SJSA1 (cell line): Measurements from ENCODE around the genes BIN2 and SMIM41.

DNA sequence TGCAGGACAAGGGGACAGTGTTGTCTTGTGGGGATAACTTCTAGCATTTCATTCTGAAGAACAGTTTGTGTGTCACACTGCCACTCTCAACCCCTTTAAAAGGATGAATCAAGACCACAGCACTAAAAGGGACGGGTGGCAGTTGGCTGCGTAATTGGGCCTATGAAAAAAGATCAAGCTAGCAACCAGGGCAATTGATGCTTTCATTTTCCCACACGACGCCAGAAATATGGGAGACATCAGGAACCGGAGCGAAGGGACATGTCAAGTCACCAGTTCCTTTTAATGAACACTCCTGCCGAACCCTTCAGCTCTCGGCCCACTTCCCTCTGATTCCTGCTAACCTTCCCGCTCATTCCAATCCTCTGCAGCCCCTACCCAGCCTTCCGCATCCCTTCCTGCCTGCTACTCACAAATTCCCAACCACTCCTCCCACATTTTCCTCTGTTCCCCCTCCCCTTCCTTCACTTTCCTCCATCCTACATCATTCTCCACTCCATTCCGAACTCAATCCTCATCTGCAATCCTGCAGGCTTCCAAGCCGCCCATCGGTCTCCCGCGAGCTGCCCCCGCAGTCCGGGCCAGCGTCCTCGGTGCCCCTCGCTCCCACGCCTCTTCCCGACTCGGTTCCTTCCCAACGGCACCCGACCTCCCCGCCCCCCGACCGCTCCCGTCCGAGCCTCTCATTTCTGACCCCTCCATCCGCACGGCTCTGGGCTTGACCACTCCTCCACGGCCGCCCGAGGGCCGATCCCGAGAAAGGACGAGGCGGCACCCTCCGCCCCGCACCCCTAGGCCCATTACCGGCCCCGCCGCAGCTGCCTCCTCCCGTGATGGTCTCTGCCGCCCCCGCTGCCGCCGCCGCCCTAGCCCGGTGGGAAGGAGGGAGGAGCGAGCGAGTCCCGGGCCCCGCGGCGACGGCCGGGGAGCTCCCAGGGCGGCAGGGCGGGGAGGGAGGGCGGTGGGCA is 577 bp downstream of the CSRNP2 start:
- RAMPAGE, long total RNA: no peak

DNA sequence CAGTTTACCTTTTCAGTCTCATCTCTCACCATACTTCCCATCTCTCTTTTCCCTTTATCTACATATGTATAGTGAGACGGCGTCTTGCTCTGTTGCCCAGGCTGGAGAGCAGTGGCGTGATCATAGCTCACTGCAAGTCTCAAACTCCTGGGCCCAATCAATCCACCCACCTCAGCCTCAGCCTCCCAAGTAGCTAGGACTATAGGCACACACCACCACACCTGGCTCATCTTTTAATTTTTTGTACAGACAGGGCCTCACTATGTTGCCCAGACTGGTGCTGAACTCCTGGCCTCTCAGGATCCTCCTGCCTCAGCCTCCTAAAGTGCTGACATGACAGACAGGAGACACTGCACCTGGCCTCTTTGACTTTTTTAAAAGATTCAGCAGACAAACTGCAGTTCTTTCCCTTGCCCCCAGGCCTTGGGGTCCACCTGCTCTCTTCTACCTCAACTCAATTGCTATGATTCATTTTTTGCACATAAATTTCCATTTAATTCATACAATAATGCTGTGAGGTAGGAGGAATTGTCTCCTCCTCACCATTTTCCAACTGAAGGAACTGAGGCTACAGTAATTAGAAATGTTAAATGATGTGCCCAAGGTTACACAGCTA is 33.5 kb downstream of the TFCP2 start:
- RAMPAGE, long total RNA: no peak

DNA sequence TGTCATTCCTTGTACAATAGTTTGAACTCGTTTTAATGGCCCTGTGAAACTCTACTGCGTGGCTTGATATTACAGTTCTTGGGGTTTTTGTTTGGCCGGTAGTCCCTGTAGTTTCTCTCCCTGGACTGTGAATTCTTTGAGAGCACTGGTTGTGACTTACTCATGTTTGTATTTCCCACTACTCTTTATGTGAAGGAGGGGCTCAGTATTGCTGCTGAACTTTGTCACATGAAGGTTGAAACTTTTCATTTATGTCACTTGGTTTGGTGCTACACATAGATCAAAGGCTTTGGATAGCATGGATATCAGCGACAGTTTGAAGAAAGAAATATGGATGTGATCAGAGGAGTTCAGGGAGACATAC is 1.5 kb upstream of the POU6F1 start:
- RAMPAGE, long total RNA: no peak

DNA sequence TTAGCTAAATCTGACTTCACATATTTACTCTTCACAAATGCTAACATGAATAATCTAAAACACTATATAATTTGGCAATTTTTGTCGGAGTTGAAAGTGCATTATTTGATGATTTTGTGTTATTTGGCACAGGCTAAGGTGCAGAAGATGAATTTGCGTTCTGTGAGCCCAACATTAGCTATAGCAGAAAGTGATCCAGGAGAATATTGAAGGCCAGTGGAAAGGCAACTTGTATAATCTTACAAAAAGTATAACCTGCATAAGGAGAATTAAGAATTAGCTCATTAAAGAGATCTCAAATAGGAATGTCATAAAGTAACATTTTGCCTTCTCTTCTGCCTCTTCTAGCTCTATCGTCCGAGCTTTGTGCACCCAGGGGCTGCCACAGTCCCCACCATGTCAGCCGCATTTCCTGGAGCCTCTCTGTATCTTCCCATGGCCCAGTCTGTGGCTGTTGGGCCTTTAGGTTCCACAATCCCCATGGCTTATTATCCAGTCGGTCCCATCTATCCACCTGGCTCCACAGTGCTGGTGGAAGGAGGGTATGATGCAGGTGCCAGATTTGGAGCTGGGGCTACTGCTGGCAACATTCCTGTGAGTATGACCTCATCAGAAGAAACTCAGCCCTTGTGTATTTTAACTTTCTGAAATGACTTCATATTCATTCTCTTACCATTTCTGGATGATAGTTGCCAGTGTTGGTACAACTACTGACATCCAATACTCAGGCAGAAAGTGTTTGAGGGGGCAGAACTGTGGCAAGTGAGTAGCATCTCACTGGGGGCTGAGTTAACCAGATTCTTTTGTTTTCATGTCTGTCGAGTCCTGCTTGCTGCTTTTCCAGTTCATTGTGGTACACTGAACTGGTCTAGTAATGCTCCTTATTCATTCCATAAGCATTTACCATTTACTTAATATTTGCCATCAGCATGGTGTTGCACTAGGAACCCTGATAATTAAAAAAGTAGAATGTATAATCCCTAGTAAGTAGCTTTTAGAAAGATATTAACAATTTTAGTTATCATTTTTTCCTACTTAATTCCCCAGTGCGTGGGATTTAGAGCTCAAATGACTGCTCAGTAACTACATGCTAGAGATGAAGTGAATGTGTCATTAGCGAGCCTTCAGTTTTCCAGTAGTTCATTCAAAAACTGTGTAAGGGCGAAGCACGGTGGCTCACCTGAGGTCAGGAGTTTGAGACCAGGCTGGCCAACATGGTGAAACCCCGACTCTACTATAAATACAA is 2.3 kb downstream of the DAZAP2 start:
- RAMPAGE, long total RNA: no peak

DNA sequence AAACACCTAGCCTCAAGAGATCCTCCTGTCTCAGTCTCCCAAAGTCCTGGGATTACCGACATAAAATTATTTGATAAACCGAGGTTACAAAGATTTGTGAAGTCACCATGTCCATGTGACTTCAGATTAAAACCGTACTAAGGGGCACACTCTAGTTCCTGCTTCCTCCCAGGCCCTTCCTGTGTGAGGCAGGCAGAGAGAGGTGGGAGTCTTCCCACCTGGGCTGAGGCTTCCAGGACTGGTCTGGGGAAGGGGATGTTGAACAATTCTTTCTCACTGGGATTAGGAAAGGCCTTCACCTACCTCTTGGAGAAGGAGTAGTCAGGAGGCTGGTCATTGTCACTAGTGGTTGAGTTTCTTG is 1.3 kb downstream of the SMAGP start:
- RAMPAGE, long total RNA: no peak

GRCh38 chr12:51323917-51324599 is at the start of gene BIN2:
Gene BIN2 (minus strand): TSS chr12:51324174.
- RAMPAGE, long total RNA: no peak

DNA sequence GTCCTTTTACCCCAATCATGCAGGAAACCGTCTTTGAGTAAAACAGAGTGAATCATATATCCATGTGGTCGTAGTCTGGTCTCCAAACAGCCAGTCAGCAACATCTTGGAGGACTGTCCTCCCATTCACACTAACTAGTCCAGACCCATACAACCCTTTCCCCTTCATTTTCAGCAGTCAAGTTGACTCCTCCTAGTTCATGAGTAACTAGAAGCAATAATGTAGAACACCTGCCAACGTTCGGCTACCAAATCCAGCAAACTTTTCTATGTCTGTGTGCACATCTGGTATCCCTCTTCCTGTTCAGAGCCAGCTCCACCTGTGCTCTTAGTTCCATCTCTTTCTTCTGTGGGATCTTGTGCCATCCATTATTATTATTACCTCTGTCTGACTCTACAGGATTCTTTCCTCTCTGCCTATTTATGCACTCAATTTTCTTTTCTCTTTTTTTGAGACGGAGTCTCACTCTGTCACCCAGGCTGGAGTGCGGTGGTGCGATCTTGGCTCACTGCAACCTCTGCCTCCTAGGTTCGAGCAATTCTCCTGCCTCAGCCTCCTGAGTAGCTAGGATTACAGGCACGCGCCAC is 10.9 kb upstream of the BIN2 start:
- RAMPAGE, long total RNA: no peak

GRCh38 chr12:51353487-51354301 is 7.2 kb upstream of the CELA1 start:
- RAMPAGE, long total RNA: no peak

GRCh38 chr12:51368515-51369651 is 22.3 kb downstream of the GALNT6 start:
- RAMPAGE, long total RNA: no peak

- RAMPAGE, long total RNA: no peak
Observed at GRCh38 chr12:51381145-51381696, 10.0 kb downstream of the GALNT6 start.

- RAMPAGE, long total RNA: no peak
Observed at GRCh38 chr12:51568142-51568960, 22.7 kb upstream of the SCN8A start.

- RAMPAGE, long total RNA: no peak
Observed at GRCh38 chr12:51591559-51592090, 592 bp downstream of the SCN8A start.

- RAMPAGE, long total RNA: no peak
Observed at GRCh38 chr12:51846701-51847772, 1.5 kb downstream of the FIGNL2 start.

DNA sequence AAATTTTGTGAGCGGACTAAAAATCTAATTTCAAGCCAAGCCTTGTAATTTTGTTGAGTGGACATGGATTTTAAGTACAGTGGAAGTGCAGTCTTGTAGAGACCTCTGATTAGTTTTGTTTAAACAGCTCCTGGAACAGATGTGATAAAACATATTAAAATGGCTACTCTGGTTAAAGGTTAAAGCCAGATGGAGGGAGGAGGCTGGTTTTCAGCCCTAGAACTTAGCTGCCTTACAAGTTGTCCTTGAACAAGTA is 2.9 kb downstream of the ACVR1B start:
- RAMPAGE, long total RNA: no peak

- RAMPAGE, long total RNA: no peak
Observed at GRCh38 chr12:51975174-51975930, 23.9 kb downstream of the ACVR1B start.

DNA sequence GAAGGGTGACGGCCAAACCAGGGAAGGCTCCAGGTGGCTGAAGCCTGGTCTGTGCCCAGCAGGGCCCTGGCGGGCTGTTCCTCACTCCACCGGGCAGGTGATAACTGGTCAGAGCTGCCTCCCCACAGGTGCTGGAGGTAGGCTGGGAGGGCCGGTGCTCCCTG is 1.2 kb upstream of the NR4A1 start:
- RAMPAGE, long total RNA: no peak

GRCh38 chr12:52056021-52056956 is 5.0 kb downstream of the NR4A1 start:
- RAMPAGE, long total RNA: no peak

- RAMPAGE, long total RNA: no peak
Observed at GRCh38 chr12:52069272-52069927, 378 bp upstream of the ATG101 start.

DNA sequence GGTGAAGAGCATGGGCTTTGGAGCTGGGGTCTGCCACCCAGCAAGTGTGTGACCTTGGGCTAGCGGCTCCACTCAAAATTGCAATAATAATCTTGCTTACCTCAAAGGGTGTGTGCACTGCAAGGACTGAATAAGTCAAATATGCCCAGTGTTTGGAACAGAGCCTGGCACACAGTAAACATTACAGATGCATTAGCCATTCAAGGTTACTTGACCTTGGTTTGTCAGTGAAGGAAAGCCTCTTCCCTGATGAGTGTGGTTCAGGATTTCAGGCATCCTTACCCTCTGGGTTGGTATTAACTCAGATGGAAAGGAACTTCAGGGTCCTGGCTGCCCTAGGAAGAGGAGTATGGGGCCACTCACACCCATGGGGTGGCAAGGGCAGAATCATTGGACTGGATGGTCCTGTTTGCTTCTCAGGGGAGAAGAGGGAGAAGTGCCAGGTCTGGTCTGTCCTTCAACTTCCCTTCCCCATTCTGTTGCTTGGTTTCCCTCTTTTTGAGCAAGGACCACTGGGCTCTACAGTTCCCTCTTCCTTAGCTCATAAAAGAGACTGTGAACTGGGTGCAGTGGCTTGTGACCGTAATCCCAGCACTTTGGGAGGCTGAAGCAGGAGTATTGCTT is 4.1 kb upstream of the SMIM41 start:
- RAMPAGE, long total RNA: no peak

DNA sequence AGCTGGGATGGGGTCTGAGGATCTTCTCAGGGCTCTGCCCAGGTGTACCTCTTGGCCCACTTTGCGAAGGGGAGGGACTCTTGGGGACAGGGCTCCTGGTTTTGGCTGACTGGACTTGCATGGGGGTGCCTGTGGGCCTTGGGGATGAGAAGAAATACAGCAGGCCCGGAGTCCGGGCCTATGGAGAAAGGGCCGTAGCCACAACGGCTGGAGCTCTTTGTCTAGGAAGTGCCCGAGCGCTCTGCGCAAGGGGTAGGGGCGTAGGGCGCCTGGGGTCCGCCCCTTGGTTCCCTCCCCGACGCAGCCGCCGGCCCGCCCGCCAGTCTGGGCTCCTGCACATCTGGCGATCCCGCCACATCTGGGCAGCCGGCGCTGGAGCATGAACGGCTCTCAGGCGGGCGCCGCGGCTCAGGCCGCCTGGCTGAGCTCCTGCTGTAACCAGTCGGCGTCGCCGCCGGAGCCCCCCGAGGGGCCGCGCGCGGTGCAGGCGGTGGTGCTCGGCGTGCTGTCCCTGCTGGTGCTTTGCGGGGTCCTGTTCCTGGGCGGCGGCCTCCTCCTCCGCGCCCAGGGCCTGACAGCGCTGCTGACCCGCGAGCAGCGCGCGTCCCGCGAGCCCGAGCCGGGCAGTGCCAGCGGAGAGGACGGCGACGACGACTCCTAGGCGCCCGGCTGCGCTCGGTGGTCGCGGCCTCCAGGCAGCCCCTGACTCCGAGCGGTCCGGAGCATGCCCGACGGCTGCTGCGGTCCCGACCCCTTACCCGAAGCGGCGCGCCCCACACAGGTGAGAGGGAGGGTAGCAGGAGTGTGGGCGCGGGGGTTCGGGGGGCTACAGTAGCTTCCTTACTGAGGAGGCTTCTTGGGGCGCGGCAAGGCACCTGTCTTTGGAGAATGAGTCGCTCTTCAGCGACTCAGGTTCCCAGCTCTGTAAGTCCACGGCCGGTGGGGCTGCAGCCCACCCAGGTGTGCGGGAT is at the start of gene SMIM41:
TSS of gene SMIM41 (plus strand) at position 304 of the 971 bp plus-strand sequence.
- RAMPAGE, long total RNA: no peak